Right atrium auricular region (tissue), 2 donors: ENCODE measurements around the genes MYO3A and ANKRD26.

DNA sequence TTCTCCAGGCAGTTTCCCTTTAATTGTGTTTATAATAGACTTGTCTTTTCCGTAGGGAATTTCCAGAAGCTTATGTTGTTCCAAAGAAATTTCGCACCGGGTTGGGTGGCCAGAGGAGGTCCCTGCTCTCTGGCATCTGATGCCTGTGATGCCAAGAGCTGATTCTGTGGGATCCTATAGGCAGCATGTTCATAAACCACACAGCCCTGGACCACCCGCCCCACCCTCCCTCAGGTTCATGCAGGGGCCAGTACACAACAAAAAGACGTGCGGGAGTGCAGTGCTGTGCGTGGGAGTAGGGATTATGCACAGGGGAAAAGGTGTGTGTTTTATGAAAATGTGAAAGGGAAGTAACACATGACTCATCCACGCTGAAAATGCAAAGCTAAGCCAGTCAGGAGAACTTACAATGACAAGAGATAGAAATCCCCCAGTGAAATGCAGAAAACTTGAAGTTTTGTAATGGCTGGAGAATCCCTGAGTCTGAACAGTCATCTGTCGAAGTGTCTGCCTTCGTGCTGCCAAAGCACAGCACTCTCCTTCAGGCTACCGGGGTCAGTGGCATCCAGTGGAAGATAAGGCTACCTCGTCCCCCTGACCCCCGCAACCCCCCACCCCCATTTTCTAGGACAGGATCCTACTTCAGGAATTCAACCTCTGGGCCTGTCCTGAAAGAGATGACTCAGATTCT is 1.1 kb downstream of the KIAA1217 start:
- PRO-cap: bidirectional peak, plus-strand start at position 490 of the sequence, minus-strand start at position 306 of the sequence
- RAMPAGE, long total RNA, 2 experiments: no peak in any of the 2 experiments

GRCh38 chr10:24238486-24239699 is 30.0 kb downstream of the KIAA1217 start:
- PRO-cap: no peak
- RAMPAGE, long total RNA, 2 experiments: no peak in any of the 2 experiments

DNA sequence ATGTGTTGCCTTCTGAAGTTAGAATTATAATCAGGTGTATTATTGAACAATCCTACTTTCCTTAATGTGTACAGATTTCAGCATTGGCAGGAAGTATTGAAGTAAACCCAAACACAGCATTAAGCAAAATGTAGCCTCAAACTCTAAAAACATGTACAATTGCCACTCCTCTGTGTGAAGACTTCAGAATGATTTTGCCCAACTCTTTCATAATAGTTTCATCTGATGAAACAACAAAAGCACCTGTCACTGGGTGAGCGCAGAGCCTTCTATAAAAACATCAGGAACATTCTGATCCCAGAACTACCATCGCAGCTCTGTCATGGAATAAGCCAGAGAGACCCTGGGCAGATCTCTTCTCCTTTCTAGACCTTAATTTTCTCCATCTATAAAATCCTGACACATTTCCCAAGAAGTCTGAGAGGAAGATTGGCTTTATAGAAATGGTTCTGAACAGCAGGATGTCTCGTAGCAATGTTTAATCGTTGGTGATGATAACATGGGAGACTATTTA is 197.8 kb downstream of the KIAA1217 start:
- PRO-cap: no peak
- RAMPAGE, long total RNA, 2 experiments: no peak in any of the 2 experiments

GRCh38 chr10:24457740-24458567 is 249.0 kb downstream of the KIAA1217 start:
- PRO-cap: no peak
- RAMPAGE, long total RNA, 2 experiments: no peak in any of the 2 experiments

GRCh38 chr10:24494789-24495417 is 228.8 kb downstream of the ARHGAP21 start:
- PRO-cap: no peak
- RAMPAGE, long total RNA, 2 experiments: no peak in any of the 2 experiments

DNA sequence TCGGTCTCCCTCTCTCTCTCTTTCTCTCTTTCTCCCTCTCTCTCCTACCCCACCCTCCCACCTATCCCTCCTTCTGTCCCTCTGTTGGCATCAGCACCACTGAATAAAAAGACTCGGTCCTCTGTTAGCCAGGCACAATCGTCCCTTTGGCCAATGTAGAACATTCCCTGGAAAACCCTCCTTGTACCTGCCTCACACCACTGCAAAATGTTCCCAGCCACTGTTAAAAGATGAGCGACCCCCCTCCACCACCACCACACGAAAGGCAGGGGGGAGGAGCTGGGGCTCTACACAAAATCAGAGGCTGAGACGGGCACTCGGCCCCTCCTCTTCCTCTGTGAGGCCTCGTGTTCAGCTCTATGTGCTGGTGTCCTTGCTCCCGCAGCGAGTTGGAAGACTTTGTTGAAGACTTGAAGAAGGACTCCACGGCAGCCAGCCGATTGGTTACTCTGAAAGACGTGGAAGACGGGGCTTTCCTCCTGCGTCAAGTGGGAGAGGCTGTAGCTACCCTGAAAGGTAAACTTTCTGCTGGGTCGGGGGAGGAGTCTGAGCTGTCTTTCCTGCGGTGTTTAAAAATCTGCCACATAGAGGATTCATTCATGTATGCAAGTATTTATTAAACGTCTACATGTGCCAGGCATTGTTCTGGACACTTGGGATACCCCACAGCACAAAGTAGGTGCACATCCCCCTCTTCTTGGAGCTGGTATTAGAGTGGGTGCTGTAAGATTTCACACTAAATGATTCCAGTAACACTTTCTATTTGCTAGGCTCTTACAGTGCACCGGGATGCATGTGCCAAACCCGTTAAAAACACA is 203.7 kb downstream of the ARHGAP21 start:
- PRO-cap: no peak
- RAMPAGE, long total RNA, 2 experiments: no peak in any of the 2 experiments

DNA sequence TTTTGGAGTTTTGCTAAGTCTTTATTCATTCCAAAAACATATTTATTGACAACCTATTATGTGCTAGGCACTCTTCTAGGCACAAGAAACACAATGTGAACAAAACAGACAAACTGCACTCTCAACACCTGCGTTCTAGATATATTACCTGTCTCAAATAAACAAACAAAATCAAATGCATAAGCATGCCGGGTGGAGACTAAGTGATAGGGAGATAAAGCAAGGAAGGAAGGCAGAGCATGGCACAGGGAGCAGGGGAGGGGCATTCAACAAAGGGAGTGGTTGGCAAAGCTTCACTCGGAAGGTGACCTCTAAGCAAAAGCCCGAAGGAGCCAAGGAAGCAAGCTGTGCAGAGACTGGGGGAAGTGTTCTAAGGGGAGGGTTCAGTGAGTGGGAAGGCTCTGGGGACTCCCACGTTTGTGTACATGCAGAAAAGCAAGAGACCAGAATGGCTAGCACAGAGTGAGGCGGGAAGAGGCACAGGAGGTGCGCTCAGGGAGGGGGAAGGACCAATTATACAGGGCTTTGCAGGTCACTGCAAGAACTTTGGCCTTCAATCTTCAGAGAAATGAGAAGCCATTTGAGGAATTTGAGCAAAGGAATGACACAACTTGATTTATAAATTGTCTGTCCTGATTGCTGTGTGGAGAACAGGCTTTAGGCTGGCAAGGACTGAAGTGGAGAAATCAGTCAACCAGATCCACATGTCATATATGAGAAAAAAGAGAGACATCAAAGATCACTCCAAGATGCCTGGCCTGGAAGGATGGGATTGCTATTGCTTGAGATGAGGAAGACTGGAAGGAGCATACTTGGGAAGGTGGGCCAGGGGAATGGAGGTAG is 7.4 kb downstream of the ARHGAP21 start:
- PRO-cap: no peak
- RAMPAGE, long total RNA, 2 experiments: no peak in any of the 2 experiments

DNA sequence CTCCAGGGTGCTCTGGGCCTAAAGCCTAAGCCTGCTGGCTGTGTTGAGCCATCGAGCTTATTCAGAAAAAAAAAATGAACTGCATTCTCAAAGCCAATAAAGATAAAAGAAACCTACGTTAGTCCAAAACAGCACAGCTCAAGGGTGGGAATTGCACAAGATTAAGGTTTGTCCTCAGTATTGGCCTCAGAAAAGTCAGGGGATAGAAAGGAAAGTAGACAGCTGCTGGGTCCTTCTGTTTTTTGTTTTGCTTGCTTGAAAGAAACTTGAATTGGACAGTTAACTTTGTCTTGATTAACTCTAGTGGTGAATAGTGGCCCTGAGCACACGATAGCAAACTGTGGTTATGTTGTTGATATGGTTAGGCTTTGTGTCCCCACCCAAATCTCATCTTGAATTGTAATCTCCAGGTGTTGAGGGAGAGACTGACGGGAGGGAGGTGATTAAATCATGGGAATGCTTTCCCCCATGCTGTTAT is 22.7 kb upstream of the PRTFDC1 start:
- PRO-cap: unidirectional peak, plus-strand start at position 189 of the sequence
- RAMPAGE, long total RNA, 2 experiments: no peak in any of the 2 experiments

GRCh38 chr10:25059792-25060401 is 43.5 kb downstream of the THNSL1 start:
- PRO-cap: no peak
- RAMPAGE, long total RNA, 2 experiments: no peak in any of the 2 experiments

- PRO-cap: no peak
- RAMPAGE, long total RNA, 2 experiments: no peak in any of the 2 experiments
Measured at GRCh38 chr10:25492821-25493722, 318.3 kb downstream of the GPR158 start.

DNA sequence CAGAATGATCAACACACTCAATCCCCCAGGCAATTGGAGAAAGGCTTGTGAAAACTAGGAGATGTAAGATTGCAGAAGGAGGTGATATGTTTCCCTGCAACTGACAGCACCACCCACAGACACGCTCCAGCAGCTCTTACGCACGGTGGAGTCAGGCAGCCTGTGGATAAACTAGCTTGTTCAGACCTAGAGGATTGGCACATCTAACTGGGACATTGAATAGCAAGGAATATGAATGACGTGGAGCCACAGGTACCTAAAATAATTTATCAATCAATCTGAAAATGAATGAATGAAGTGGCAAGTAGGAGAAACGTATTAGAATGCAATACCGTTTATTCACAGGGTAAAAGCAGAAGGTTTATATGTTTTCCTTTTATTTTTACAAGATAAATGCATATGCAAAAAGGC is 125.6 kb upstream of the MYO3A start:
- PRO-cap: no peak
- RAMPAGE, long total RNA, 2 experiments: no peak in any of the 2 experiments

DNA sequence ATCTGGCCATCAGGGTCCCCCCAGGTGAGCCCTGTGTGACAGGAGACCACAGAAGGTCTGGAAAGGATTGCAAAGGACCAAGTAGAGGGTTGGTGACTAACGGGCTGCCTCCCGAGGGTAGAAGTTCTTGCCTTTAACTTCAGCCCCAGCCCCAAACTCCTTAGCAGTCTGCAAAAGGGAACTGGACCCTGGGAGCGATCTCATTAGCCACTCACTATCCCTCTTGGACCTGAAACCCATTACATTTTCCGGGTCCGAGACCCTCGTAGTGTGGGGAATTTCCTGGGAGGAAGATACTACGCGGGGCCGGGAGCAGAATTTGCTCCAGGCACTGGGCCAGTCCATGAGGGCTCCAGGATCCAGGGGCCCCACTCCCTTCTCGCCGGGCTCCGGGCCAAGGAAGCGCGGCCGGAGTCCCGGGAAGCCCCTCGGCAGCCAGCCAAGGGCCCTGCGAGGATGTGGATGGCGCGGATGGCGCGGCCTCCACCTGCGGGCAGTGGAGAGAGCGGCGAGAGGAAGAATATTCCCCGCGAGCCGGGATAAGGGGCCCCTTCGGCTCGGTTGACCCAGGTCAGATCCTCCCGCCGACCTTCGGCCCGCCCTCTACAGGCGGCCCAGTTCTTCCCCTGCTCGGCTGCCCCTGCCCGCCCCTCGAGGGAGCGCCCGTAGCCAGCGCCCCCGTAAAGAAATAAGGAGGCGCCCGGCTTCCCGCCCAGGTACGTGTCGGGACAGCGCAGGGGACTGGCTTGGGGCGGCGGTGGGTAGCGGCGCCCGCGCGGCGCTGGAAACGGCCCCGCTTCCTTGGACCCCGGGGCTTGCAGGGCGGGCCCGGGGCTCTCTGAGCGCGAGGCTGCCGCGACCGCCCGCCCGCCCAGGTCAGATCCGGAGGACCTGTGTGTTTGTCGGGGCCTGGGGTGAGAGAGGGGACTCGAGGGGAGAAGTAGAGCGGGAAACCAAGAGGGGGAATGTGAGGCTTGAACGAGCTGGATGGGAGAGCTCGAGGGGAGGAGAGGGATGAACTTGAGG is at the start of gene MYO3A:
TSS of gene MYO3A (plus strand) at position 617 of the 1,026 bp plus-strand sequence.
- PRO-cap: no peak
- RAMPAGE, long total RNA, 2 experiments: no peak in any of the 2 experiments

- PRO-cap: no peak
- RAMPAGE, long total RNA, 2 experiments: no peak in any of the 2 experiments
Measured at GRCh38 chr10:26249689-26250253, 33.2 kb downstream of the GAD2 start.

DNA sequence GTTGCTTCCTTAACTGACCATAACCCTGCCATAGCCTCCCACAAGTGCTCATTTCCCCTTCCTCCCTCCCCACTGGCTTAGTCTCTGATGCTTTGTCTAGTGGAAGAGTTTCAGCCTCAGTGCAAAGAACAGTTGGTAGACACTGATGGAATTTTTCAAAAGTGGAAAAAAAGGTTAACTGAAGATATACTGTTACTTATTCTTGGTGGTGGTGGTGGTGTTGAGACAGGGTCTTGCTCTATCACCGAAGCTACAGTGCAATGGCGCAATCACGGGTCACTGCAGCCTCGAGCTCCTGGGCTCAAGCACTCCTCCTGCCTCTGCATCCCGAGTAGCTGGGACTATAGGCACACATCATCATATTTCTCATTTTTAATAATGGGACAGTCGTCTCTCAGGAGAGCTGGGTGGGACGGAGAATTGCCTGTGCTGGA is 74.3 kb downstream of the APBB1IP start:
- PRO-cap: no peak
- RAMPAGE, long total RNA, 2 experiments: no peak in any of the 2 experiments

- PRO-cap: no peak
- RAMPAGE, long total RNA, 2 experiments: no peak in any of the 2 experiments
Measured at GRCh38 chr10:26571592-26571987, 125.9 kb upstream of the PDSS1 start.

GRCh38 chr10:26696597-26697056 is 874 bp upstream of the PDSS1 start:
- PRO-cap: no peak
- RAMPAGE, long total RNA, 2 experiments: no peak in any of the 2 experiments

DNA sequence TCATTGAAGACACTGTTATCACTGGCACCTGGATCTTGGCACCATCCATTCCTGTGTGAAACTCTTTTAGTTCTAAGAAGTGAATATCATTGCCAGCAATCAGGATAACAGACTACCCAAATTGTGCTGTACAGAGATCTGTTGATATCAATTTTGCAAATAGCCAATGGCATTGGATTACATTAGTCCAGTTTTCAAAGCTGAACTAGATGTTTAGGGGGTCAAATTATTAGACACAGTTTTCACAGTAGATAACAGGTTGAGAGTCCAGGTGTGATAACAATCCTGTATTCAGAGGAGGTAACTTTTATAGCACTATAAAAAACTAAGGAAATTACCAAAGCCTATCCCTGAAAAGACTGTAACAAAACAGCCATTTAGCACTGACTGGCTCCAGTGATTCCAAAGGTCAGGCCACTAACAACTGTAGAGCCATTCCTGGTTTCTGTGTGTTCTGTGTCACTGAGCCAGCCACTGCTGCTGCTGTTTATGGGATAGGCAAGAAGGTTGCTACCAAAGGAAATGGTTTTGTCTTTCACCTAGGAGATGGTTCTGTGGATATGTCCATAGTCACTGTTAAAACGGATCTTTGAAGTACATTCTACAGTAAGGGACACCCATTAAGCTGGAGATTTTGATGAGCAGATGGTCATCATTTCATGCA is 17.2 kb downstream of the PDSS1 start:
- PRO-cap: no peak
- RAMPAGE, long total RNA, 2 experiments: no peak in any of the 2 experiments

DNA sequence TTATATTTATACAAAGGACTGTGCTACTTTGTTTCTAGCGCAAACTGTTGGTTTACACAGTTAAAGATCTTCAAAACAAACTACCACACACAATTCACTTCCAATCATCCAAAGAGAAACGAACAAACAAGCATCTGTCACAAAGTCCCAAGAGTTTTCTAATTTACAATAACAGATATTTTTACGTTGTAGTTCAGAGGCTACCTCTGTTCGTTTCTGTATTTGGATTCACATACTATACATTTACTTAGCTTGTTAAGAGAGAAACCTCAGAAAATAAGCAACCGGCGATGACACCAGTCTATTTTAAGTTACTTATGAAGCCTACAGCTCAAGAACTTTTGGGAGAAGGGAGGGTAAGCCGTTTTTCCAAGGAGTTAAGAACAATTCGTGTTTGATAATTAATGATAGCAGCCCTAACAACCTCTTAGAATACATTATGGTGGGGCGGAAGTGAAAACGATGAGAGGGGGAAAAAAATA is 1.2 kb downstream of the ABI1 start:
- PRO-cap: no peak
- RAMPAGE, long total RNA, 2 experiments: no peak in any of the 2 experiments

DNA sequence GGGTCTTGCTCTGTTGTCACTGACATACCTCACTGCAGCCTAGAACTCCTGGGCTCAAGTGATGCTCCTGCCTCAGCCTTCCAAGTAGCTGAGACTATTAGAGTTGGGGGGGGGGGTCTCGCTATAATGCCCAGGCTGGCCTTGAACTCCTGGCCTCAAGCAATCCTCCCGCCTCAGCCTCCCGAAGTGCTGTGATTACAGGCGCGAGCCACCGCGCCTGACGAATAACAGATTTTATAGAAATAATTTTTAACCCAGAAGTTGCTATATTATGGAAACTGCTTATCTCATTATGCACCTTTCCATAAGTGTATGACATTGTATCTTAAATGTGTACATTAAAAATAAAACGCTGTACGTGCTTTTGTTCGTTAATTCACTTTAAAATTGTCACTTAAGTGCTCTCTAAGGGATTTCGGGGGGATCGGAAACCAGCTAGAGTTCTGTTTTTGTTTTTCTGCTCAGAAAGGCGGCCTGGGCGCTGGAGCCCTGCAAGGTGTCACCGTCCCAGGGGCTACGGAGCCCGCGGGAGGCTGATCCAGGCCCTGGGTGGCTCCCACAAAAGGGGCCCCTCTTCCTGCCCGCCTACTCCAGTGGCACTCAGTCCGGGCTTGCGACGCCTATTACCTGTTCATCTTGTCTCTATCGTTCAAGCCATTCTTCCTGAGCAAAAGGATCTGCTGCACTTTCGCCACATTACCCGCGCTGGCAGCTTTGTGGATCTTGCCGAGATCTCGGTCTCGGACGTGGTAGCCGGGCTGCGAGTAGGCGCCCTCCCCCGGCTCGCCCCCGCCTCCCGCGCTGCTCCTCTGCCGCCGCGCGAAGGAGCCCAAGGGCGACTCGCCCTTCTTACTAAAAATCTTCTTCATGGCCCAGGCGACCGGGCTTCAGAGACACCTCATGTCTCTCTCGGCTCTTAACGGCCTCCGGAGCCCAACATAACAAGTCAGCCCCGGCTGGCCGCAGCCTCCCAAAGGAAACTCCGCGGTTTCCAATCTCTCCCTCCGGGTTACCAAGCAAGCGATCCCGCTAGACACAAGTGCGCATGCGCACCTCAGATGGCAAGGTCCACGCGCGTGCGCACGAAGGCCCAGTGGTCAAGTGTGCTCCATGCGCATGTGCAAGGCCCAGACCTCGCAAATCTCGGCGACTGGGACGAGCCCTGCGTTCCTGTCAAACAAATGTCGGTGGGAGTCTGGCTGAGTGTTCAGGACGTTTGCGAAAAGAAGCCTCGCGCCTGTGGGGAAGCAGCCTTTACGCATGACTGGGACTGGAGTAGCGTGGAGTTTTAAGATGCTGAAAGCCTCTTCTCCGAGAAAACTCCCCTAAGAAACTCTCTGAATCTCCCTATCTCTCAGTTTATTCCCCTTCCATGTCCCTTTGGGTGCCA is at the start of gene ANKRD26:
TSS of gene ANKRD26 (minus strand) at position 1,037 of the 1,390 bp plus-strand sequence.
- PRO-cap: bidirectional peak, plus-strand start at position 1,130 of the sequence, minus-strand start at position 1,056 of the sequence
- RAMPAGE, long total RNA, 2 experiments: start-site peak on the minus strand in 2 of 2 experiments, centred at positions 1,015 to 1,020 of the sequence, 106 to 116 reads per replicate

- PRO-cap: no peak
- RAMPAGE, long total RNA, 2 experiments: no peak in any of the 2 experiments
Measured at GRCh38 chr10:27154186-27154274, 154 bp downstream of the YME1L1 start.